Osteocyte (in vitro differentiated cells): ENCODE data around the genes AKR1C3, NET1 and ASB13.

DNA sequence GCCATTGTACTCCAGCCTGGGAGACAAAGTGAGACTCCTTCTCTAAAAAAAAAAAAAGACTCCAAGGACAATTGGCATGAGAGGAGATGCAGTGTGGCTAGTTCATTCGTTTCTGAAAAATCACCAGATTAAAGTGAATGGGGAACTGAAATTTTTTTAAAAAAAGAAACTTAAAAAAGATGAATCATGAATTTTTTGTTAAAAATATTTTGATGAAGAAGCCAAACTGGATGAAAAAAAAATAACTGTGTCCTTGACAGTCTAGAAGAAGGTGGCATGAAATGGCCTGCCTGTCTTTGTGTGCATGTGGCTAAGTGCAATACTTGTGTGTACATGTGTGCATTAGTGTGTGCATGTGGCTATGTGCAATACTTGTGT lies 391.6 kb upstream of the KLF6 start:
- PRO-cap = no peak

GRCh38 chr10:4196840-4197034 lies 411.7 kb upstream of the KLF6 start:
- PRO-cap = no peak

DNA sequence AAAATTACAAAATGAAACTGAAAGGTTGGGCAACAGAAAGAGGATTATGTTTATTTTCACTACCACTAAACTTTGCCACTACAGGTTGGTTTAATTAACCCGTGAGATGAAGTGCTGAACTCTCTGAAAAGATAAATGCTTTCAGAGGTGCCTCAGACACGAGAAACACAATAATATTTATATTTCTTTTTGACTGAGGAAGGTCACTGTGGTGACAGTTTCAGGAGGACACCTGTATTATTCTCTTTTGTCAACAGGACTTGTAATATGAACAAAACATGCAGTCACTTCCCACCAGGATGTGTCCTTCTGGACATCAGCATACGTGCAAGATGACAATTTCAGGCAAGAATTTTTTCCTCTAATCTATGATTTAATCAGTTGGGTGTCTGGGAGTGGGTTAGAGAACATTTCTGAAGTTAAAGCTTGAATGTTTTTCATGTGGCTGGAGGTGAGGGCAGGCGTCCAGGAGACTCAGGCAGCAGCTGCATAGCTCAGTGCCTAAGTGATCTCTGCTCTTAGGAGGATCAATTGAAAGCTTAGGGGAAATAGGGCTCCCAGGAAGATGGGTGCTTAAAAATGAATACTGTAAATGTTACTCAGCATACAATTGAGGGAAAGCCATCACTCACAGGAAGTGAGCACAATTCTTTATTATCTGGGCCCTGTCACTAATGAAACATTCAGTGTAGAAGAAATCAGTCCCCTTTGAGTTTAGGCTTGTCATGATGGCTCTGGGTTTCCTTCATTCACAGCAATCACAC lies 457.5 kb upstream of the KLF6 start:
- PRO-cap = unidirectional peak, plus-strand start at position 380 of the sequence; unidirectional peak, plus-strand start at position 422 of the sequence

GRCh38 chr10:4319792-4320389 lies 506.1 kb upstream of the AKR1E2 start:
- PRO-cap = no peak

GRCh38 chr10:4703919-4704674 lies 121.9 kb upstream of the AKR1E2 start:
- PRO-cap = no peak

DNA sequence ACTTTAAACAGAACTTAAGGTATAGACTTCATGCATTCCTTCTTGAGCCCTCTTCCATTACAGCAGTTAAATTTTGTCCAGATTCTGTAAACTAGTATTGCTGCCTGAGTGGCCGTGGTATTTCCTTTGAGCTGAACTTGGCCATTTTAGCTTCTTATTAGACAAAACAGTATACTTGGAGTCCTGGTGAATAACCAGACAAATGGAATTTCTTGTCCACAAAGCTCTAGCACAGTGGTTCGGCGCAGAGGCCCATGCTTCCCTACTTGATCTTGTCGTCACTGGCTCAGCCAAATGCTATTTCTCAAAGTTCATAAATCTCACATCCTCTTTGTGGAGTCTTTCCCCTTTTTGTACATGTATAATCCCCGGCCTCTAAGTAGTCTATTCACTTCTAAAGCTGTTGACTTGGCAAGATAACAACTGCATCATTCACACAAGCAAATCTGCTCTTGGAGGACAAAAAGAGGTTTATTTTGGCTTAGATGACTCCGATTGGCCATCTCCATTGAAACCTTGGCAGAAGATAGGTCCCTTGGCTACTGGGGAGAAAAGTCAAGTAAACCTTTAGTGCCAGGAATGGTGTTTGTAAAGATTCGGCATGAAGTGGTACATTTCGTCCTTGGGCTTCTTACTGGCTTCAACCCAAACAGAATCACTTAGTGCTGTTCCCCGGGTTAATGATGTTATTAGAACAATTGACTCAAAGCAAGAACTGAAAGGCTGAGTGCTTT lies 5.2 kb upstream of the AKR1E2 start:
- PRO-cap = no peak

GRCh38 chr10:4847325-4848086 lies 21.5 kb downstream of the AKR1E2 start:
- PRO-cap = no peak

GRCh38 chr10:4868036-4868825 lies 42.2 kb downstream of the AKR1E2 start:
- PRO-cap = no peak

DNA sequence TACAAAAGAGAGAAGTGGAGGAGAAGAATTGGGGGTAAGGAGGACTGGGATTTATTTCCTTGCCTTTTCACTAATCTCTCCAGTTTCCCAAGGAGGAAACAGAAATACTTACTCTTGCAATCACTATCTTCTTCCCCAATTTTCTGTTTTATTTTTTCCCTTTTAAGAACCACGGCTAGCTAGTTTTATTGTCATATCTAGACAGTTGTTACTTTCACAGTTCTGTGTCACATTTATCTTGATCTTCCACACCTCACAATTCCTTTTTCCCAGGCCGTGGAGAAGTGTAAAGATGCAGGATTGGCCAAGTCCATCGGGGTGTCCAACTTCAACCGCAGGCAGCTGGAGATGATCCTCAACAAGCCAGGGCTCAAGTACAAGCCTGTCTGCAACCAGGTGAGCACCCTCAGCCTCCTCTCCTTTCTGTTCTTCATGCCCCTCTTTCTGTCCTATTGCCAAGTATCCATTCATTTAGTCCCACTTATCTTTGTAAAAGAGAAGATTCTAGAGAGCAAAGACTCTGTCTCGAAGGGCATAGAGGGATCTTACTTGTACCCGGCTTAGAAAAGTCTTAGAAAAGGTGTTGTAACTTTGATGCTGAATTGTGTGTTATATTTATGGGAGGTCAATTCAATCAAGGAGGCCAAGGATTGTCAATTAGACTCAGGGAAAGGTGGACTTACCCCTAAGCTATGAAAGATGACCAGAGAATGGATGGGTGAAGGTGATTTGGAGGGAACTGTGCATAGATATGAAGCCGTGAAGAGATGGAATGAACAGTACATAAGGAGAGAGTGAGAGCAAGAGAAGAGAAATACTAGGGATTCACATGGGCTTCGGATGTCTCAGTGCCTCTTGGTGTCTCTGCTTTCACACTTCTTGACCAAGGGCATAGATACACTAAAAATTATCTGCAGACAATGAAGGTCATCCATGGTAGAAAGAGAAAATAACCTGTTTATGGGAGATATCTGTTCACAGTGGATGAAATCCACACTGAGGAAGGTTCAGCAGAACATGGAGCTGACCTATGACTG lies 5.7 kb downstream of the AKR1C1 start:
- PRO-cap = no peak

DNA sequence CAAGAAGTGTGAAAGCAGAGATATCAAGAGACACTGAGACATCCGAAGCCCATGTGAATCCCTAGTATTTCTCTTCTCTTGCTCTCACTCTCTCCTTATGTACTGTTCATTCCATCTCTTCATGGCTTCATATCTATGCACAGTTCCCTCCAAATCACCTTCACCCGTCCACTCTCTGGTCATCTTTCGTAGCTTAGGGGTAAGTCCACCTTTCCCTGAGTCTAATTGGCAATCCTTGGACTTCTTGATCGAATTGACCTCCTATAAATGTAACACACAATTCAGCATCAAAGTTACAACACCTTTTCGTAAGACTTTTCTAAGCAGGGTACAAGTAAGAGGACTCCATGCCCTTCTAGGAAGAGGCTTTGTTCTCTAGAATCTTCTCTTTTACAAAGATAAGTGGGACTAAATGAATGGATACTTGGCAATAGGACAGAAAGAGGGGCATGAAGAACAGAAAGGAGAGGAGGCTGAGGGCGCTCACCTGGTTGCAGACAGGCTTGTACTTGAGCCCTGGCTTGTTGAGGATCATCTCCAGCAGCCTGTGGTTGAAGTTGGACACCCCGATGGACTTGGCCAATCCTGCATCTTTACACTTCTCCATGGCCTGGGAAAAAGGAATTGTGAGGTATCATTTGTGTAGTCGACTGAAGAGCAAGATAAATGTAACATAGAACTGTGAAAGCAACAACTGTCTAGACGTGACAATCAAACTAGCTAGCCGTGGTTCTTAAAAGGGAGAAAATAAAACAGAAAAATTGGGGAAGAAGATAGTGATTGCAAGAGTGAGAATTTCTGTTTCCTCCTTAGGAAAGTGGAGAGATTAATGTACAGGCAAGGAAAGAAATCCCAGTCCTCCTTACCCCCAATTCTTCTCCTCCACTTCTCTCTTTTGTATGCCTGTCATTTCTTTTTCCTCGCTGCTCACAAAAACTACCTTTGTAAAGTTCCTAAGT lies 5.2 kb downstream of the AKR1C2 start:
- PRO-cap = no peak

DNA sequence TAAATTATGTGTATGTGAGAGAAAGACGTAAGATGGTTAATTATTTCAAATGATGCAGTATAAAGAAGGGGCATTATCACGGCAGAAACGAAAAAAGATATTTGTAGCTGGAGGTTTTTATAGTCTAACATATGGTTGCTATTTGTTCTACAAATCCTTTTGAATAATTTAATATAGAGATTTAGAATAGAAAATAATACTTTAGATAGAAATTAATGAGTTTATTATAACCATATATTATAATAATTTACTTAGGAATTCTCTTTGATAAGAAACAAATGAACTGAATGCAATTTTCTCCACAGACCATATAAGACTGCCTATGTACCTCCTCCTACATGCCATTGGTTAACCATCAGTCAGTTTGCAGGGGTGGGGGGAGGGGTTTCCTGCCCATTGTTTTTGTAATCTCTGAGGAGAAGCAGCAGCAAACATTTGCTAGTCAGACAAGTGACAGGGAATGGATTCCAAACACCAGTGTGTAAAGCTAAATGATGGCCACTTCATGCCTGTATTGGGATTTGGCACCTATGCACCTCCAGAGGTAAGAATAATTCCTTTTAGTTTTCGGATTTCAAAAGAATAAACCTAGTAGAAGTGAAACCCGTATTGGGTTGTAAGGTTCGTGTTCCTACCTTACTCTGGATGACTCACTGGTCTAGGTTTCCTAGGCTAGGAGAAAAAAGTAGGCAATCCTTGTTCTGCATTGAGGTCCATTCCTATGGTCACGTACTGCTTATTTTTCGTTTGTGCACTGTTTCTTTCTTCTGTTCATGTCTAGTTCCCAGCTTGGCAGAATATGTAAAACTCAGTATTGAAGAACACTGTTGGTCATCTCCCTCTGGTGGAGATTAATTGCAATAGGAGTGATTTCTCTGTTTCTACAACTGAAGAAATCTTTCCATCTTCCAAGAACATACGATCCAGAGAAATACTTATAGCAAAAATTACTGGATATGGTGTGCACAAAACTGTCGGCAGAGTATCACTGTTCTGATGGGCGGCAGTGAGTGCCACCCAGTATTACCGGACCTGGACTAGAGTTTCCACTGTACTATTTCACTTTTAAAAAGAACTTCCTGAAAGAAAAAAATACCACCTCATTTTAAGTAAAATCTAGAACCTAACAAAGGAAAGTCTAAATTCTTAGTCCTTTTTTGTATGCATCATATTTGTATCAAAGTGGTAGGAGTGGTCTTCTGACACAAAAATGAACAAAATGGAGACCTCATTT lies at the start of gene AKR1C3:
TSS of gene AKR1C3 (plus strand) at position 430 of the 1,234 bp plus-strand sequence.
- PRO-cap = no peak

- PRO-cap = no peak
Measured at GRCh38 chr10:5147042-5147398, 37.9 kb downstream of the AKR1C8 start.

GRCh38 chr10:5147417-5147704 lies 37.6 kb downstream of the AKR1C8 start:
- PRO-cap = no peak

DNA sequence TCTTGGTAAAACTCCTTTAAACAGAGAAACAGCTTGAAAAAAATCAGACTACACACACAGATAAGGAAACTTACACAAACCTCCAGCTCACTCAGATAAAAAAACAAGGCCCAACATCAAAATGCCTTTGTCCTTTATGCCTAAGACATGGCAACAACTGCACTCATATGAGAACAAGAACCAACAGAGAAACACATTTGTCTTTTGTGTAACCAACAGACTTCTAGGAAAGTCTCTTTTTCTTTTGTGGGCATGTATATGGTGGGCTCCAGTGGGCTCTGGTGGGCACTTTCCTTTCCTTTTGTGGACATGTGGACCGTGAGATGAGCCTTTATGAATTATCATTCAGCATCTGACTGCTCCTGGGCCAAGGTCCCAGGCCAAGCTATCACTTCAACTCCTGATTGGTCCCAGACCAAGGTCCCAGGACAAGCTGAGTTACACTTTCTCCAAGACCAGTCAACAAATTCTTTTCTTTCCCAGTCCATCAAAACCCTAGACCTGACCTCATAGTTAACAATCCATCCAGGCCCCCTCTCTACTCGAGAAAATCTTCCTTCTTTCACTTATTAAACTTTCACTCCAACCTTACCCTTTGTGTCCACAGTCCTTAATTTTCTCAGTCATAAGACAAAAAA lies 1.1 kb downstream of the AKR1C8 start:
- PRO-cap = no peak

- PRO-cap = no peak
Measured at GRCh38 chr10:5293526-5294361, 71.0 kb upstream of the UCN3 start.

DNA sequence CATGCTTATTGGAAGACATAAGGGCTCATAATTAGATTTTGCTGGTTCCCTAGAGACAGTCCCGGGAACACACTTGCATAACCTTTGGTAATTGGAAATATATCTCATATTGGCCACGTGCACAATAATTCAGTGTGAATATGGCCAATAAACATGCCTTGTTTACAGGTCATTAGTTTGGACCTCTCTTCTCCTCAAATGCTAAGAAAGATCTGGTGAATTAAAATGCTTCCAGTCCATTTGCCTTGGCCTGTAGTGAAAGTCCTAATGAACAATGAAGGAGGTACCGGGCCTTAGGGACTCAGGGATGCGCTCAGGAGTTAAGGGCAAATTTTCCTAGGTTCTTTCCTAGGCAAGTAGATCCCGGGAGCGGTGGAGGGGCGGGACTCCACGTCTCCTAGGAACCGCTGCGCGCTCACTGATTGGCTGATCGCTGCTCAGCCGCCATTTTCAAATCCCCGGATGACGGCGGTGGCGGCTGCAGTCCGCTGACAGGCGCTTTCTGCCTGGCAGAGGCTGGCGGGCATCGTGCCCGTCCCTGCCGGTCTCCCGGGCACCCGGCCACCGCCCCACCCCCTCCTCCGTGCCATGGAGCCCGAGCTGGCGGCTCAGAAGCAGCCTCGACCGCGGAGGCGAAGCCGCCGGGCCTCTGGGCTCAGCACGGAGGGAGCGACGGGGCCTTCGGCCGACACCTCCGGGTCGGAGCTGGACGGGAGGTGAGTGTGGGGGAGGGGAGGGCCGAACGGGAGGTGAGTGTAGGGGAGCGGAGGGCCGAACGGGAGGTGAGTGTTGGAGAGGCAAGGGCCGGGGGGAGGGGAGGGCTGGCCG lies at the start of gene NET1:
TSS of gene NET1 (plus strand) at position 453 of the 828 bp plus-strand sequence.
- PRO-cap = unidirectional peak, plus-strand start at position 453 of the sequence; unidirectional peak, plus-strand start at position 574 of the sequence

DNA sequence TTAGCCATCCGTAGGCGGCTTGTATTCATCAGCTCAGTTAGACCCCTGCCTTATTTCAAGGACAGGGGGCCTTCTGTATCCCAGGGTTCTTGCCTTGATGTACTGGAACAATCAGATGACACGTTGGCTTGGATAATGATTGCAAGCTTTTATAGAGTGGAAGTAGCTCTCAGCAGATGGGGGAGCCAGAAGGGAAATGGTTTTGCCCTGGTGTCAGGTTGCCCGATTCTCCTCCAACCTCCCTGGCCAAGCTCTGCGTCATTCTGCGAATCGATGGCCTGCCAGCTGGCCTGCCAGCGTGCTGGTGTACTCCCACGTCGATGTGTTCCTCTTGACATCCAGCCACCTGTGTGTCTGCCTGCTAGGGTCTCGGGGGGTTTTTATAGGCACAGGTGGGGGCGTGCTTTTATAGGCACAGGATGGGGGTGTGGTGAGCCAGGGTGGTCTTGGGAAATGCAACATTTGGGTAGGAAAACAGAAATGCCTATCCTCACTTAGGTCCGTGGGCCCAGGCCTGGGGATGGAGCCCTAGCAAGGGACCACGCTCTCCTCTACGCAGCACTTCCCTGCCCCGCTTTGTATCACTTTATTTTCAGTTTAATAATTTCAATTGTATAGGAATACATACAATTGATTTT lies 4.6 kb downstream of the NET1 start:
- PRO-cap = no peak

- PRO-cap = no peak
Measured at GRCh38 chr10:5529597-5530121, 4.9 kb downstream of the CALML3 start.

GRCh38 chr10:5595647-5596560 lies 70.5 kb downstream of the ASB13 start:
- PRO-cap = no peak

DNA sequence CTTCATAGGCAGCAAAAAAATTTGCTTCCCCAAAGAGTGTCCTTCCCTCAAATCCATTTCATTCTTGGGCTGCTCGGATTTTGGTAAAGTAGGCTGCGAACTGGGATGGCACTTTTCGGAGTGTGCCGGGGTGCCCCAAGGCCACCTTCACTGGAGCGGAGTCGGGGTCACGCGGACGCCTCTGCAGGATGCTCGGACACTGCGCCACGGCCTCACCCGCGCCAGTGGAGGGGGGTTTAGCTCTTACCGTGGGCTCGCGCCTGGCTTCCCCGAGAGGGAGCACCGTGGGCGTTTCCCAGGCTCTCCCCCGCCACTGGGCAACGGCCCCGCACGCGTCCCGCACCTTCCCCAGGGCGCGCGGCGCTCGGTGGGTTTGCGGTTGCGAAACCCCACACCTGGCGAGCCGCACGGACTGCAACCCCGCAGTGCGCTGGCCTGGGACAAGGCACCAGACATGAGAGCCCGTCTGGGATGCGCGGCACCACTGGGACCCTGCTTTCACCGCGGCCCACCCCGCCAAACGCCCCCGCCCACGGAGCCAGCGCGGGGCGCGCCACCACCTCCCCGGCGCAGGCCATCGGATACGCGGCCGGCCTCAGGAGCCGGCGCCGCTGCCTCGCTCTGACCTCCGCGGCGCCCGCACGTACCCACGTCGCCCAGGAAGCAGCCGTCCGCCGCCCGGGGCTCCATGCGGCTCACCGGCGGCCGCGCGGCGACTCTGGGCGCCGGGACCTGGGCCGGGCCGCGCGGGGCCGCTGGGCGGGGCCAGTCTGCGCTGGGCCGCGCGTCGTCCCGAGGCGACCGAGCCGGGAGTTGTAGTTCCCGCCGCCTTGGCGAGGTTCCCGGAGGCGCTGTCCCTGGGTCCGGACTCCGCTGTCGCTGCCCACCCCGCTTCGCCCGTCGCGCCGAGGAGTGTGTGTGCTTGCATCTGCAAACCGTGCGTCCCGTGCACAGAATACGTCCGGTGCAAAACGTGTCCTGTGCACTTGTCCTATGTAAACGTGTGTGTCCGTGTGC lies at the start of gene ASB13:
TSS of gene ASB13 (minus strand) at position 734 of the 1,017 bp plus-strand sequence.
- PRO-cap = unidirectional peak, minus-strand start at position 734 of the sequence